ENCODE measurements around a stretch of chr5.

DNA sequence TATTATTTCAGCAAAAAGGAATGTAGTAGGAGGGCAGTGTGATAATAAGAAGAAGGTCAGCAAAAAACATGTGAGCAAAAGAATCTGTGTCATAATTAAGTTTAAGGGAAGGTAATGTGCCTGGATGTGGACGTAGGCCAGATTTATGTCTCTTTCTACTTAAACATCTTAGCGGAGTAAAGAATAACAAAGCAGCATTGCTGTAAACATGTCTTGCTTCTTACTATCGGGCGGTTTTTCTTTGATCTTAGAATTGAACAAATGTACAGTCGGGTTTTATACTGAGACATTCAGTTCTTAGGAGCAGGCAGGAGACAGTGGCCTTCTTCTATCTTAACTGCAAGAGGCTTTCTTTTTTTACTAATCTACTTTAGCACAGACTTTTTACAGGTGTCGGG lies 40.3 kb upstream of the FLT4 start:
- RRBS, result no CpG with 5 or more reads among the region's 6 CpGs

- RRBS, result no CpG with 5 or more reads among the region's 8 CpGs
Measured at GRCh38 chr5:180783392-180783806, 19.2 kb downstream of the MGAT1 start.

DNA sequence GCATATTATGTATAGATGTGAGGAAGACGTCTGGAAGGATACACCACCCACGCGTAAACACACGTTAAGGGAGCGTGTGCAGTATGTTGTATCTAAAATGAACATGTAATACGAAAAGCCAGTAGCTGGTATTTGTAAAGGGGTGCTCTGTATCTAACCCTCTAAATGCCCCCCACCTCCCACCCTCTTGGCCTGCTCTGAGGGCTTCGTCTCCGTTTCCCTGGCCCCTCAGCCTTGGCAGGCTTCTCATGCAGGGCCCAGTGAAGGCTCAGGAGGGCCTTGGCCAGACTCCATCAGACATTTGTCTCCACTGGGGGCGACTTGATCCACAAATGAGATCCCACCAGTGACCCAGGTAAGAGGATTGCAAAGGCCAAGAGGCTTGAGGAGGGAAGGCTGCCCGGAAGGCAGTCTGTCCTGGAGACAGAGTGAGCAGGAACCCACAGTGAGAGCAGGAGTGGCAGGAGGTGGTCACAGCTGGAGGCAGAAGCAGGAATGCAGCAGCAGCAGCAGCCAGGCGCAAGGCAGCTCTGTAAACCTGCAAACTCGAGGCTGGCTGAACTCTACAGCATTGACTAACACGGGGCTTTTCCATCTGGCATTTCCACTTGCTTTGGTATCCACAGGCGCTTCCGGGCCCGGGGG lies 15.0 kb downstream of the MGAT1 start:
- RRBS, result no CpG with 5 or more reads among the region's 16 CpGs

- RRBS, result no CpG with 5 or more reads among the region's 7 CpGs
Measured at GRCh38 chr5:180805148-180805643, 2.6 kb upstream of the MGAT1 start.

DNA sequence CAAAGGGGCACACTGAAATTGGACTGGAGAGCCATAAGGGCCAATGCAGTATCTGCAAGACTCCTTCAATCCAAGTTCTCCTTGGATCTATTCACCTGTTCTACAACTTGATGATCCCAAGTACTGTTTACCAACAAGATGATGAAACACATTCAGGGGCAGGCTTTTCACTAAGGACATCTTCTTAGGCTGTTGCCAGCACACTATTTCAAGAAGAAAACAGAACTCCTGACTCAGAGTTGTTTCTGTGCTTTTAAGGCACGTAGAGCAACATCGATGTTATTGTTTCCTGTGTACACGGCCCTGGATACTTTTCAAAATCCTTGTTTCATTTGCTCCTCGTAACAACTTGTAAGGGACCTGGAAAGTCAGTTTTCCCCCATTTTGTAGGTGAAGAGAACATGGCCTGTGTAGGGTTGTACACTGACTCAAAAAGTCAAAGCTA lies 5.1 kb upstream of the MGAT1 start:
- RRBS, result no CpG with 5 or more reads among the region's 4 CpGs

DNA sequence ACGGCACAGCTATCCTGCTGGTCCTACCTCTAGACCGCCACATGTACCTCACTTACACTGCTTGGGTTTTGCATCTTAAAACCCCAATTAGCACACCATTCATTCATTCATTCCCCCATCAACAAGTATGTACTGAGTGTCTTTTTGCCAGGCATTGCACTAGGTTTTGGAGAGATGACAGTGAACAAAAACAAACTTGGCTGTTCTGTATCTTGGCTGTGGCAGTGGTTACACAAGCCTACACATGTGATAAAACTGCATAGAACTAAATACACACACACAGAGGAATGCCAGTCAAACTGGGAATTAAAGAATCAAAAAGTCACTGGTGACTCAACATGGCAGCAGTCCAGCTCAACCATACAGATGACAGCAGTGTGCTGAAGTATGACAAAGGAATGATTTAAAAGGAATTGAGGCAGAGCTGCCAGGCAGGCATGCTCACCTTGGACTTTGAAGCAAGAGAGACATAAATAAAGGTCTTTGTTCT lies 23.4 kb upstream of the MGAT1 start:
- RRBS, result no CpG with 5 or more reads among the region's 2 CpGs

DNA sequence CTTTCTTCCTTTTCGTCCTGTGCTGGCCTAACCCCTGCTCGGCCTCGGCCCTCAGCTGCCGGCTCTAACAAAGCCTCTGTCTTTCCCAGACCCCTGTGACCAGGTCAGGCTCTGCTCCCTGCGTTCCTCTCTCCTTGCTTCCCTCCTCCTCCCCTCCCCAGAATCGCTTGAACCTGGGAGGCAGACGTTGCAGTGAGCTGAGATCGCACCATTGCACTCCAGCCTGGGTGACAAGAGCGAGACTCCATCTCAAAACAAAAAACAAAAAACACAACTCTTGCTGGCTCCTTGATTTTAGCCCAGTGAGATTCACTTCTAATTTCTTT lies 29.2 kb upstream of the MGAT1 start:
- RRBS, result no CpG with 5 or more reads among the region's 9 CpGs

GRCh38 chr5:180862699-180863194 lies 1.7 kb upstream of the ZFP62 start:
- RRBS, result no CpG with 5 or more reads among the region's 8 CpGs

GRCh38 chr5:181133512-181134130 lies 2.7 kb upstream of the OR2V1 start:
- RRBS, result no CpG with 5 or more reads among the region's 9 CpGs

DNA sequence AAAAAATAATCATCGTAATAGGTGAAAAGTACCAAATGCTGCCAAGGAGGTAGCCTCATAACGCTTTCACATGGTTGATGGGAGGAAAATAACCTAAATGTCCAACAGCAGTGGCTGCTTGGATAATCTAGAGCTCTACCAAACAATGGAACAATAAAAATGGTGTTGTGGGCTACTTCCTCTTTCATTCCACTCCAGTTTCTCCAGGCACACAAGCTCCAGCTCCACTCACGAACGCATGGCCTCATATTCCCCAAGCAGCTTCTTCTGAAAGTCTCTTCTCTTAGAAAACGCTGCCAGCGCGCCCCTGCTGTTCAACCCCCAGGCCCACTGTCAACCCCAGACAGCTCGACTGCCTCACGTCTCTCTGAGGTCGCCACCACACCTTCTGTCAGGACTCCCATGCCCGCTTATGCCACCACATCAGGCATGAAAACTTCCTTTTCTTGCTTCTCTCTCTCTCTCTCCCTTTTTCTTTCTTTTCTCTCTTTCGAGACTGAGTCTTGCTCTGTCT lies 16.1 kb downstream of the OR2V2 start:
- RRBS, result no CpG with 5 or more reads among the region's 12 CpGs

DNA sequence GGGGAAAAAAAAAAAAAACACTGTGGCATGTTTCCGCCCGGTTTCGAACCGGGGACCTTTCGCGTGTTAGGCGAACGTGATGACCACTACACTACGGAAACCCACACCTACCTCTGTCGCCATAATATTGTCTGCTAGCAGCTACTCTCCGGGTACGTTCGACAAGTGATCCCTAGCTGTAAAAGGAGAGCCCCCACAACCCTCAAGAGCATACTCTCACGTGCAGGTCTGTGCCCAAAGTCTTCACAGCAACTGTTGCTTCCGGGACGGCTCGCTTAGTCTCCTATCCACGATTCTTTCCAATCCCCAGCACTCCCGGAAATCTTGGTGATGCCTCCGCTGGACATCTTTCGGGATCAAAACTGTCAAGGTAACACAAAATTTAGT lies 16.6 kb downstream of the TRIM7 start:
- RRBS, result 1% methylated on average over 7 of the region's 21 CpGs

GRCh38 chr5:181234179-181234625 lies 9.5 kb downstream of the RACK1 start:
- RRBS, result 97% methylated on average over 3 of the region's 34 CpGs

GRCh38 chr5:181280880-181282097 lies 20.3 kb upstream of the TRIM52 start:
- RRBS, result 48% methylated on average over 4 of the region's 50 CpGs